Measurements from ENCODE around the genes KAT8, PYDC1, COX6A2, TP53TG3E and MYLK3.

- PRO-cap = no peak
Measured at GRCh38 chr16:30844688-30845576, 48.9 kb downstream of the BCL7C start.

DNA sequence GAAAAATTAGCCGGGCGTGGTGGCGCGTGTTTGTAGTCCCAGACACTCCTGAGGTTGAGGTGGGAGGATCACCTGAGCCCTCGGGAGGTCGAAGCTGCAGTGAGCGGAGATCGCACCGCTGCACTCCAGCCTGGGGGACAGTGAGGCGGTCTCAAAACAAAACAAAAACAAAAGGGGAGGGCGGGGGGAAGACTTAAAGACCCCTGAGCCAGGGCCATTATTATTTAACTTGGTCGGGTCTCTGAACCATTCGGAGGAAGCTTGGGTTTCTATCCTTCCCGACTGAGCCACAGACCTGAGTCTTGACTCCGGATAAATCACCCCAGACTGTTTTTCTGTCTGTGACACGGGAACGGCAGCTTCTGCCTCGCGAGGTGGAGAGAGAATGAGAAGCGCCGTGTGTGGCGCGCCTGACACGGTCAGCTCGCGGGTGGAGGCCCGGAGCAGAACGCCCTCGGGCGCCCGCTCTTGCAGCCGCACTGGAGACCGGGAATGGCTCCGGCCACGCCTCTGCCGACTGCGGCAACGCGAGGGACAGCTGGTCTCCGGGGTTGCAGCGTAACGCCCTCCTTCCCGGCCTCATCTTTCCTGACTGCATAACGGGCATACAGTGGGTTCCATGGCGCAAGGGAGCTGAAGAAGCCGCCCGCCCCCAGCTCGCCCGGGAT is 19.3 kb downstream of the BCL7C start:
- PRO-cap = no peak

DNA sequence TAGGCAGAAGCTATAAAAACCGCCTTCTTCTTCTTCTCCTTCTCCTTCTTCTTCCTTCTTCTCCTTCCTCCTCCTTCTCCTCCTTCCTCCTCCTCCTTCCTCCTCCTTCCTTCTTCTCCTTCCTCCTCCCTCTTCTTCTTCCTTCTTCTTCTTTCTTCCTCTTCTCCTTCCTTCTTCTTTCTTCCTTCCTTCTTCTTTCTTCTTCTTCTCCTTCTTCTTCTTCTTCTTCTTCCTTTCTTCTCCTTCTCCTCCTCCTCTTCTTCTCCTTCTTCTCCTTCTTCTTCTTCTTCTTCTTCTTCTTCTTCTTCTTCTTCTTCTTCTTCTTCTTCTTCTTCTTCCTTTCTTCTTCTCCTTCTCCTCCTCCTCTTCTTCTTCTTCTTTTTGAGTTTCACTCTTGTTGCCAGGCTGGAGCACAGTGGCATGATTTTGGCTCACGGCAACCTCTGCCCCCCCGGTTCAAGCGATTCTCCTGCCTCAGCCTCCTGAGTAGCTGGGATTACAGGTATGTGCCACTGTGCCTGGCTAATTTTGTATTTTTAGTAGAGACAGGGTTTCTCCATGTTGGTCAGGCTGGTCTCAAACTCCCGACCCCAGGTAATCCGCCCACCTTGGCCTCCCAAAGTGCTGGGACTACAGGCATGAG is 4.6 kb upstream of the FBXL19 start:
- PRO-cap = no peak

- PRO-cap = no peak
Measured at GRCh38 chr16:31077583-31078132, 3.4 kb downstream of the ZNF646 start.

- PRO-cap = no peak
Measured at GRCh38 chr16:31112160-31112639, 4.0 kb downstream of the BCKDK start.

GRCh38 chr16:31117334-31118408 is at the start of gene KAT8:
TSS of gene KAT8 (plus strand) at chr16:31117664.
- PRO-cap = bidirectional peak, plus-strand start at chr16:31117667, minus-strand start at chr16:31117506; unidirectional peak, plus-strand start at chr16:31118001

- PRO-cap = no peak
Measured at GRCh38 chr16:31132618-31132994, 2.9 kb downstream of the PRSS8 start.

- PRO-cap = no peak
Measured at GRCh38 chr16:31181042-31181886, 1.3 kb downstream of the FUS start.

- PRO-cap = no peak
Measured at GRCh38 chr16:31187265-31187974, 7.5 kb downstream of the FUS start.

DNA sequence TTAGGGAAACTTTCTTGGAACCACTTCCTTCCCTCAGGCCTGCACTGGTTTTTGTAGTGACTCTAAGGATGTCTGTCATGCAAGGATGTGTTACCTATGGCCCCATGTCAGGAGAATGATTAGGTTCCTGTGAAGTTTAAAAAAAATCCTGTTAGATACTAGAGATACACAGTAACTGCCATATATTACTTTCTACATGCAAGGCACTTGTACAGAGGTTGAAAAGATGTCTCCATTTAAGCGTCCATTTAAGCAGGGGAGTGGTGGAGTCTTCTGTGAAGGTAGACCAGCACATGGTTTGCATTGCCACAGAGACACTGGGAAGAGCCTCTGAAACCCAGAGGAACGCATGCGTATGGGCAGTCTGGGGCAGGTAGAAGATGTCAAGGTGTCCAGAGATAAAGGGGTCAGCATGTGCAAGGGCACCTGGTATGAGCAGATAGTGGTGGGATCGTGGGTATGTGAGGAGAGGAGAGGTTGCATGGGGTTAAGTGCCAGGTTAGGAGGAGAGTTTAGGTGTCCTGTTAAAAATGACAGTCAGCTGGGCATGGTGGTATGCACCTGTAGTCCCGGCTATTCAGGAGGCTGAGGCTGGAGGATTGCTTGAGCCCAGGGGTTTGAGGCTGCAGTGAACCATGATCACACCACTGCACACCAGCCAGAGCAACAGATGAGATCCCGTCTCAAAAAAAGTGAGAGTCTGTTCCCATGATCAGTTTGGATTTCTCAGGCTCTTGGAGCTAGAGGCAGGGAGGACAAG is 3.2 kb downstream of the PYCARD start:
- PRO-cap = no peak

- PRO-cap = no peak
Measured at GRCh38 chr16:31216485-31217268, at the start of gene PYDC1. TSS of gene PYDC1 (minus strand) at chr16:31217135.

- PRO-cap = no peak
Measured at GRCh38 chr16:31386811-31387216, 6.3 kb upstream of the ITGAD start.

- PRO-cap = no peak
Measured at GRCh38 chr16:31428190-31428665, at the start of gene COX6A2. TSS of gene COX6A2 (minus strand) at chr16:31428360.

GRCh38 chr16:31451150-31452279 is 7.8 kb upstream of the ARMC5 start:
- PRO-cap = no peak

DNA sequence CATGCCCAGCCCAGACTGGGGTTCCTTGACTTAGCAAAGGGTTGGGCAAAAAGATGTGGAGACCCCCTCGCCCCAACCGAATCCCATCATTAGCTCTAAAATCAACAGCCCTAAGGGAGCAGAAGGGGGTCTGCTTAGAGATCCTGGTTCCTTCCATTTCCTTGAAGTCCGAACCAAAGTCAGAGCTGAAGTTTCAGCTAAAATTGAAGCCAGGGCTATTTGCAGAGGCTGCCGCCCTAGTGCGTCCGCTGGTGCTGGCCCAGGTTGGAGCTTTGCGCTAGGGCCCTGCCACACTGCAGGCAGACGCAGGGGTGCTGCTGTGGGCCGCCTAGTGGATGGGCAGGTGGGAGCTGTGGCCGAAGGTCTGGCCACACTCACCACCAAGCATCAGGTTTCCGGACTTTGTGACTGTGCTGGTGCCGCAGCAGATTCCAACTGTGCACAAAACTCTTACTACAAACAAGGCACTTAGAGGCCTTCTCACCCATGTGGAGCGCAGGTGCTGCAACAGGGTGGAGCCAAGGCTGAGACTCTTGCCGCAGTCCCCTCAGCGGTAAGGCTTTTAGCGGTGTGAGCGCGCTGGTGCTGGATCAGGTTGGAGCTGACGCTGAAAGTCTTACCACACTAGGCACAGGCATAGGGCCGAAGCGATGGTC is 1.4 kb upstream of the ARMC5 start:
- PRO-cap = no peak

GRCh38 chr16:31462045-31462454 is 2.7 kb downstream of the ARMC5 start:
- PRO-cap = no peak

GRCh38 chr16:33303967-33304571 is at the start of gene TP53TG3E:
TSS of gene TP53TG3E (plus strand) at chr16:33304306.
- PRO-cap = no peak

DNA sequence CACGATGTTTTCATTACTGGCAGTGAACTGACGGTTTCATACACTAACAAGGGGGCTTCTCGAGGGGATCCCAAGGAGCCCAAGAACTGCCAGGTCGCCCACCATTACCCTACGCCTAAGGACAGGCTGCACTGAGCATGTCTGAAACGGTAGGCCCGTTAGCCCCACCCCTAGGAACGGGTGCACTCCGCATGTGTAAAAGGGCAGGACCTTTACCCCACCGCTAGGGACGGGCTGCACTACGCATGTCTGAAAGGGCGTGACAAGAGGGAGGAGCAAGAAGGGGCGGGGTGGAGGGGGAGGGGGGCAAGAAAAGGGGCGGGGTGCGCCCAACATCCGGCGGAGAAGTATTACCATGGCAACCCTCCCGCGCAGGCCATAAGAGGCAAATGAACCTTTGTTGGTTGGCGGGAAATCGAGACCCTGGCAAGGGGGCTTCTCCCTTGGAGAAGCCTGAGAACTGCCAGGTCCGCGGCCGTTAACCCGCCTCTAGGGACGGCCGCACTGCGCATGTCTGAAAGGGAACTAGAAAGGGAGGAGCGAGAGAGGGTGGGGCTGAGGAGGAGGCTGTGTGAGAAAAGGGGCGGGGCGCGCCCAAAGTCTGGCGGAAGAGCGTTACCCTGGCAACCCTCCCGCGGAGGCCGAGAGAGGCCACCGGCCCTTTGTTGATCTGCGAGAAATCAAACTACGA is 2046.7 kb downstream of the TP53TG3F start:
- PRO-cap = no peak

DNA sequence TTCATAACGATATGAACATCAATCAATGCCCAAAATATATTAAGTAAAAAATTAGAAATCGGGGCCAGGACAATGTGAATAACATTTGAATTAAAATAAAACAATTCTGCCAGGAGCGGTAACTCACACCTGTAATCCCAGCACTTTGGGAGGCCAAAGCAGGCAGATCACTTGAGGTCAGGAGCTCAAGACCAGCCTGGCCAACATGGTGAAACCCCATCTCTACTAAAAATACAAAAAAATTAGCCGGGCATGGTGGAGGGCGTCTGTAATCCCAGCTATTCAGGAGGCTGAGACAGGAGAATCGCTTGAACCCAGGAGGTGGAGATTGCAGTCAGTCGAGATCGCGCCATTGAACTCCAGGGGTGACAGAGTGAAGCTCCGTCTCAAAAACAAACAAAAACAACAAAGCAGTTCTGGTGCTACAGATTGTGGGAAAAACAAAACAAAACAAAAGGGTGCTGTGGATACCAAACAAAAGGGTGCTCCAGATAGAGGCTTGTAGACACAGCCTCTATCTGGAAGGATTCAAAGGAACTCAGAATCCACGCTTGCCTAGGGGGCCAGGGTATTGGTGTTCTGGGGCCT is 2.7 kb downstream of the MYLK3 start:
- PRO-cap = no peak

DNA sequence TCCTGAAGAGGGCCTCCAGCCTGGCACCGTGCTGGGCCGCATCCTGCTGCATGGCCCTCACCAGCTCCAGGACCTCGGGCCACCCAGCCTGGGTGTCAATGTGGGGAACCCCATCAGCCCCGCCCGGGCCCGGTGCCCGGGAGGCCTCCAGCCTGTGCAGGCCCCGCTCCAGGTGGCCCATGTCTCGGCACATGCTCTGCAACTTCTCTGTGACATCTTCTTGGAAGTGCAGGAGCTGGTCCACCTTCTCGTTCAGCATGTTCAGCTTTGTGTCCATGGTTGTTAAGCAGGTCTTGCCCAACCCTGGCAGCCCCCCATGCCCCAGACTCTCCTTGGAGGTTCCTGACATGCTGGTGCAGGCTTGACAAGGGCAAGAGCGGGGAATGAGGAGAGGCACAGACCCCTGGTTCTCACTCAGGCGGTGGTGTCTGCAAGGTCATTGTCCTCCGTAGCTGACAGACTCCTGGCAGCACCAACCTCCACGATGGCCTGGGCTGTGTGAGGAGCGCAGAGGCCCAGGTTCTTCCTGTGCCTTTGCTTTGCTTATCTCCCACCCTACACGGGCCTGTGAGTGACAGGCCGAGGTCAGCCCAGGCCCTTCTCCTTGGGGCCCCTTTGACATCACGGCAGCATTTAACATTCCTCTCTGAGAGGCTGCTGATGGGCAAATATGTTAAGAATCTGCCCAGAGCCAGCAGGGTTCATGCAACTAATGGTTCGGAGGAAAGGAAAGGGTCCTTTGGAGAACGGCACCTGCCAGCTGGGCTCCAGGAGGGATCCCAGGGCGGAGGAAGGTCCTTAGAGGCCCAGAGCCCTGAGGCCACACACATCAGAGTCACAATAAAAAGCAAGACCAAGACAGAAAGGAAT is at the start of gene MYLK3:
Gene MYLK3 (minus strand): TSS at position 500 of the 870 bp plus-strand sequence.
- PRO-cap = no peak